Metastatic Lung Carcinoma in the Adrenal Gland (tissue), 1 donor: ENCODE measurements around the genes ZNF264, ZNF587, ZNF274 and ZSCAN22.

DNA sequence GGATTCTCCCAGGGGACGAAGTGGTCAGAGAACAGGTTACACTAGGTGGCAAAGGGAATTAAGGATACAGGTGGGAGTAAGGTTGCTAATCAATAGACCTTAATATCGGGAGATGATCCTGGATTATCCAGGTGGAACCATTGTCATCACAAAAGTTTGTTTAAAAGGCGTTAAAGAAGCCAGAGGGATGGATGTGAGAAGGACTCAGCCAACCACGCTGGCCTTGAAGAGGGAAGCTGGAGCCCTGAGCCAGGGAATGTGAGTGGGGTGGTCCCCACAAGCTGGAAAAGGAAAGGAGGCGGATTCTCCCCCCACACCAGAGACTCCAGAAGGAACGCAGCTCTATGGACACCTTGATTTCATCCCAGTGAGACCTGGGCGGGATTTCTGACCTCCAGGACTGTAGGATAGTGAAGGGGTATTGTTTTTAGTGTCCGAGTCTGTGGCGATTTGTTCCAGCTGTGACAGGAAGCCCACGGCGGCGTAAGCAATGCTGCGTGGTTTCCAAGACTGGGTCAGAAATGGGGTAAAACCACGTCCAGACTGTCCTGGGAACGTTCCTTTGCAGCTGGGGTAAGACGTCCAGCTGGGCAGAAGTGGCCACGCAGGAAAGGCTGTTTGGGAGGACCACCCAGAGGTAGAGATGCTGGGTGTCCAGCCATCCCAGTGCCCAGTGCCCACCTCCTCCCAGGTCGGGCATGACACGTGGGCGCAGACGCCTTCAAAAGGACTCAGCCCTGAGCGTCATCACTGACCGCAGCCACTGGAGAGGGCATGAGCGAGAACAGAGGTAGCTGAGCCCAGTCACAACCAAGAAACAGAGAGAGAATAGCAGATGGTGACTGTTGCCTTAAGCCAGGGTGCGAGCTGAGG is 125.4 kb upstream of the USP29 start:
- PRO-cap: no peak

- PRO-cap: no peak
These were observed 117.1 kb upstream of the USP29 start for GRCh38 chr19:57002625-57003096.

DNA sequence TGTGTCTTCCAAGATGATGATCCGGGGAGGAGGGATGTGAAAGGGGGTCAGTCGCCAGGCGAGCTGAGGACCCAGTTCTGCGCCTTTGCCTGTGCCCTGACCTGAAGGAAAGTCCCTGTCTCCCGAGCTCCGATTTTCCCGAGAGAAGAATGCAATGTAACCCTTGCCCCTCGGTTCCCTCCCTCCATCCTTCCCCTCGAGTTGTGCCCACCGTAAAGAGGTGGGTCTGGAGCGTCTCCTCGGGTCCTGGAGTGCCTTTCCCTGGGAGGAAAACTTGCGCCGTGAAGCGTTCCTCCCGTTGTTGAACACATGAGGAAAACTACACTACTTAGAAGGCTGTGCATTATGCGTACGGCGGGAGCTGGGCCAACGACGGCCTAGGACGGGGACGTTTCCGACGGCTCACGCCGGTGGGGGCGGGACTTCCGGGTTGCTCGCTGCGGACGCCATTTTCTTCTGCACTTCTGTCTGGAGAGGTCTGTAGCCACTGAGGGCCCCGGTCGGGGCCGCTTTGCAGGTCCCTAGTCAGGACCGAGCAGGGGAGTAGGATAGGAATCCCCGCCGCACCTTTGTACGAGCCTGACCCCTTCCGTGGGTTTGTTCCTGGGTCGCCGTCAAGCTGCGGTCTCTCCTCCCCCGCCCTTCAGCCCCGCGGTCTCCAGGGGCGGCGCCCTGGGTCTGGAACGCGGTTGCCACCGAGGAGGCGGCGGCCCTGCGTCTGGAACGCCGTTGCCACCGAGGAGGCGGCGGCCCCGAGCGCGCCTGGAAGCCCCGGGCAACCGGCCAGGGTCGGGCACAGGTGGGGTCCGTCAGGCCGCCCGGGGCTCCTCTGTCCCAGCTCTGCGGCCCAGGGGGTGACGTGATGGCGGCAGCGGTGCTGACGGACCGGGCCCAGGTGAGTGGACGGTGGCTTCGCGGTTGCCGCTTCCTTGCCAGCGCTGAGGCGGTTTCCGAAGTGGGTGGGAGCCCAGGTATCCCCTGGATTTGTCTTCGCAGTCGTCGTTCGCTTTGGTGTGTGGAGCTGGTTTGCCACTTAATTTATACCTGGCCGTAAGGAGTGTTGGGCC is at the start of gene ZNF264:
TSS of gene ZNF264 (plus strand) at position 449 of the 1,067 bp plus-strand sequence.
- PRO-cap: bidirectional peak, plus-strand start at position 467 of the sequence, minus-strand start at position 311 of the sequence

- PRO-cap: no peak
These were observed 883 bp downstream of the ZNF264 start for GRCh38 chr19:57192119-57192646.

GRCh38 chr19:57308068-57308707 is 12.1 kb upstream of the ZNF543 start:
- PRO-cap: no peak

- PRO-cap: no peak
These were observed 2.8 kb upstream of the ZNF543 start for GRCh38 chr19:57317480-57317960.

- PRO-cap: no peak
These were observed 11.4 kb downstream of the ZNF549 start for GRCh38 chr19:57538581-57538853.

- PRO-cap: unidirectional peak, plus-strand start at chr19:57849835
These were observed at the start of gene ZNF587 for GRCh38 chr19:57849517-57850536. TSS of gene ZNF587 (plus strand) at chr19:57849859.

GRCh38 chr19:57851179-57851903 is 1.7 kb downstream of the ZNF587 start:
- PRO-cap: no peak

GRCh38 chr19:57867703-57868487 is 18.2 kb downstream of the ZNF587 start:
- PRO-cap: no peak

DNA sequence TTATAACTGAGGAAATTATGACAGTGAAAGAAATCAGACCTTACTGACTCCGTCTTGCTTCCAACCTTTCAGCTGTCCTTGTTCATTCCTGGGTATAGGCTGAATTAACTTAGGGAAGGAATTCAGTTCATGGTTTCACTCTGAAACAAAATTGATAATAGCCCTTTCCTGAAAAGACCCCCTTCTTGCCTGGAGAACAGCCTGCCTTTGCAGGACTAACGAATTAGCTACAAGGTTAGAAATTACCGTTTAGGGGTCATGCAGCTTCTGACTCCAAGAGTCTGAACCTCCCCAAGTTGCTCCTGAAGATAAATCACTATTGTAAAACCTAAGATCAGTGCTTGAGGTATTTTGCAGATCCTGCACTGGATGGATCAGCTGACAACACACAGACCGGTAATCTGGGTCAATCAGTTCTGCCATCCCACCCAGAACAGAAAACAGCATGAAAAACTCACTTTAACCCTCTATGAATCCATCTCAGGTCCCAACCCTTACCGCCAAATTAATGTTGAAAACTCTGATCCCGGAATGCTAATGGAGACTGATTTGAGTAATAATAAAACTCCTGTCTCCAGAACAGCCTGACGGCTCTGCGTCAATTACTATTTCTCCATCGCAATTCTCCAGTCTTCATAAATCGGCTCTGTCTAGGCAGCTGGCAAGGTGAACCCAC is 728 bp downstream of the ZNF417 start:
- PRO-cap: no peak

GRCh38 chr19:58059385-58060451 is 636 bp downstream of the ZNF135 start:
- PRO-cap: no peak

- PRO-cap: bidirectional peak, plus-strand start at chr19:58183087, minus-strand start at chr19:58182883; bidirectional peak, plus-strand start at chr19:58183424, minus-strand start at chr19:58183296
These were observed at the start of gene ZNF274 for GRCh38 chr19:58182505-58183549. TSS of gene ZNF274 (plus strand) at chr19:58183061.

GRCh38 chr19:58216853-58217661 is 11.7 kb upstream of the ZNF544 start:
- PRO-cap: no peak

GRCh38 chr19:58279108-58280010 is 604 bp downstream of the ZNF8 start:
- PRO-cap: no peak

DNA sequence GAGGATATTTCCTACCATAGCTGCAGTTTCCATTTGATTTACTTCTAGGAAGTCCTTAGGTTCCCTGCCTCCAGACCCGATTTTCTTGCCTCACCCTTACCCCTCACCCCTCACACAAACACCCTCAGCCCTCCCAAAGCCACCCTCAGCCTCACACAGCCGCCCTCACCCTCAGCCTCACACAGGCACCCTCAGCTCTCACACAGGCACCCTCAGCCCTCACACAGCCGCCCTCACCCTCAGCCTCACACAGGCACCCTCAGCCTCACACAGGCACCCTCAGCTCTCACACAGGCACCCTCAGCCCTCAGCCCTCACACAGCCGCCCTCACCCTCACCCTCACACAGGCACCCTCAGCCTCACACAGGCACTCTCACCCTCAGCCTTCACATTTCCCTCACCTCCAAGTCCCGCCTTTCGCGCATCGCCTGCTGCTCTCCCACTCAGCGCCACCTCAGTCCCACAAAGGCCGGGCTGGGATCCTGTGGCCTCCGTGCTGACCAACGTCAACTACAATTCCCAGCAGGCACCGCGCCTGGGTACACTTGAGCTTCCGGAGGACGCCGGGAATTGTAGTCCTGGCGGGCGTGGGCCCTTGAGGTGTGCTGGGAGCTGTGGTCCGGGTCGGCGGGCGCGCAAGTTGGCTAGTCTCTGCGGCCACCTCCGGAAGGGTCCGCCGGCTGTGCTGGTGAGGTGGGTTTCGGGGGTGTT is at the start of gene ZSCAN22:
TSS of gene ZSCAN22 (plus strand) at position 574 of the 712 bp plus-strand sequence.
- PRO-cap: bidirectional peak, plus-strand start at position 599 of the sequence, minus-strand start at position 513 of the sequence

- PRO-cap: no peak
These were observed 655 bp upstream of the ZNF324 start for GRCh38 chr19:58466176-58466673.

GRCh38 chr19:58472860-58473926 is 3.0 kb upstream of the ZNF446 start:
- PRO-cap: no peak

- PRO-cap: no peak
These were observed 447 bp downstream of the SLC27A5 start for GRCh38 chr19:58511419-58511670.

DNA sequence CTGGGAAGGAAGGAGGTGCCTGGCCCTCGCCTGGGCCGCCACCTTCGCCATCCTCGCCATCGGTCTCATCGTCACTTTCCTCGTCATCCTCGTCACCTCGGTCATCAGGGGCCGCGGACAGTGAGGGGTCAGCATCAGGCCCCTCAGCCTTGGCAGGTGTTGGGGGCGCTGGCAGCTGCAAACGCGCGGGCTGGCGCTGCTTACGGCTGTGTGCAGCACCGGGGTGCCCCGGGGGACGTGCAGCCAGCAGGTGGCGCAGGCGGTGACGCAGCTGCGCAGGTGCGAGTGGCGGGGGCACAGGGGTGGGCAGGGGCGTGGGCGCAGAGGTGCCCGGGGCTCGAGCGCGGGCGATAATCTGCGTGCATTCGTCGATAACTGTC is 2.7 kb downstream of the ZBTB45 start:
- PRO-cap: no peak